Monocyte (primary cell): ENCODE data around the genes PRSS27 and OR2C1.

GRCh38 chr16:2587825-2588321 lies 50.1 kb downstream of the PDPK1 start:
- PRO-cap, 2 experiments, result peak in 1 of 2 experiments; most common plus-strand start chr16:2588083 (in 1)

- PRO-cap, 2 experiments, result no peak in any of the 2 experiments
These were observed 58.8 kb downstream of the PDPK1 start for GRCh38 chr16:2596476-2597185.

GRCh38 chr16:2720027-2720436 lies at the start of gene PRSS27:
Gene PRSS27, minus strand, starts transcription at chr16:2720224.
- PRO-cap, 2 experiments, result no peak in any of the 2 experiments

- PRO-cap, 2 experiments, result peak in 2 of 2 experiments; most common plus-strand start chr16:2766761 (in 1)
These were observed 10.1 kb downstream of the ELOB start for GRCh38 chr16:2766724-2767718.

DNA sequence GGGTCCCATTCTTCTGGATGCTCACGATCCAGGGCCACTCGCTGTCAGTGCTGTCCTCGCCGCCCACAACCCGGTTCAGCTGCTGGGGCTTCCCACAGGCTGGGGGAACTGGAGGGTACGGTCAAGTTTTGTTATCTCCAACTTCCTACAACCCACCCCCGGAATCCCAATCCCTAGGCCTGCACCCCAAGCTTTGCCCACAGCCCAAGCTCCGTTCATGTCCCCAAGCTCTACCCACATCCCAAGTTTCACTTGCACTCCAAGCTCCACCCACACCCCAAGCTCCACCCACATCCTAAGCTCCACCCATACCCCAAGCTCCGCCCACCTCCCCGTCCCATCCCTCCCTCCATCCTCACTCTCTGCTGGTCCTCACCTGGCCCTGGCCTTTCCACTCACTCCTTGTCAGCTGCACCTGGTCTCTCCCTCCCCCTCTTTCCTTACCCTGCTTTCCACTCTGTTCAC lies 1.8 kb downstream of the PRSS22 start:
- PRO-cap, 2 experiments, result no peak in any of the 2 experiments

GRCh38 chr16:2874749-2875229 lies 8.2 kb upstream of the FLYWCH2 start:
- PRO-cap, 2 experiments, result no peak in any of the 2 experiments

DNA sequence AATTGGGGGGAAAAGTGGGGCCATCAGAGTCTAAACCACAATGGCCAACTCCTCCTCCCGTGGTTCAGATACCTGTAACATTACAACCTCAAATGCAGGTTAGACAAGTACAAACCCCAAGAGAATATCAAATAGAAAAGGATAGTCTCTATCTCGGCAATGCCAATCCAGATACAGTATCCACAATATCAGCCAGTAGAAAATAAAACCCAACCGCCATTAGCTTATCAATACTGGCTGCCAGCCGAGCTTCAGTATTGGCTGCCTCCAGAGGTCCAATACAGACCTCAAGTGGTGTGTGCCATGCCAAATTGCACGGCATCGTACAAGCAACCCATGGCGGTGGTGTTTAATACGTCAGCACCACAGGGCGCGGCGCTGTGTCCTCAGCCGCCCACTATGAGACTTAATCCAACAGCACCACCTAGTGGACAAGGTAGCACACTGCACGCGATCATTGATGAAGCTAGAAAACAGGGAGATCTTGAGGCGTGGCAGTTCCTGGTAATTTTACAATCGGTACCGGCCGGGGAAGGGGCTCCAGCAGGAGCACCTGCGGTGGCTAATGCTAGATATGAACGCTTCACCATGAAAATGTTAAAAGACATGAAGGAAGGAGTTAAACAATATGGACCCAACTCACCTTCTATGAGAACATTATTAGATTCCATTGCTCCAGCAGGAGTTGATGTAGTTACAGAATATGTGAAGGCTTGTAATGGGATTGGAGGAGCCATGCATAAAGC lies 15.2 kb downstream of the FLYWCH1 start:
- PRO-cap, 2 experiments, result no peak in any of the 2 experiments

DNA sequence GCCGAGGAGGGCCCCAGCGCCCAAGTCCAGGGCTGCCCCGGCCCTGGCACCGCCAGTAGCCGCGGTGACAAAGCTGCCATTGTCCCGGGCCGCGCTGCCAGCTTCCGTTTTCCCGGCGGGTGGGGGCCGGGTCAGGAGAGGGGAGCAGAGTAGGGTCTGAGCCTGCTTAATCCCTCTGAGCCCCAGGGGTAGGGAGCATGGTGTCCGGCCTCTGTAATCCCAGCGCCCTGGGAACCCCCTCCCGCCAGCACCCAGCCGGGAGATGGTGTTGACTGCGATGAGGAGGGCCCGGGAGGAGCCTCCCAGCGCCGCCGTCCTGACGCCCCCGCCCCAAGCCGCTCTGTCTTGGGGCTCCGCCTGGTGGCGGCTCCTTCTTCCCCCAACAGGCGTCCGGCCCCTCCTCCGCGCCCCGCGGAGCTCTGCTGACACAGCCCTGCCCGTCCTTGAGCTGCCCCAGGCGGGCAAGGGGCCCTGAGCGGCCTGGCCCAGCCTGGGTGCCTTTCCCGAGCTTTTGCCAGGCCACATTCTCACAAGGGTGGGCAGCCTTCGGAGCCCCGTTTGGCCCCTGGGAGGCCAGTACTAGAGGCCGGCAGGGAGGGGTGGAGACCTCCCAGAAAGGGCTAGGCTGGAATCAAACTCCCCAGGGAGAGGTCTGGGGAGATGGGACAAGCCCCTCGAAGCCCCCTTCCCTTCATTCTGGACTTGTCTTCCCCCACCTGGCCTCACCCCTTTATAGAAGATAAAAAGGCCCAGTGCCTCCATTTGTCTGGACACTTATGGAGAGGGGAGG lies 959 bp downstream of the PAQR4 start:
- PRO-cap, 2 experiments, result peak in 1 of 2 experiments; most common minus-strand start position 342 of the sequence (in 1)

DNA sequence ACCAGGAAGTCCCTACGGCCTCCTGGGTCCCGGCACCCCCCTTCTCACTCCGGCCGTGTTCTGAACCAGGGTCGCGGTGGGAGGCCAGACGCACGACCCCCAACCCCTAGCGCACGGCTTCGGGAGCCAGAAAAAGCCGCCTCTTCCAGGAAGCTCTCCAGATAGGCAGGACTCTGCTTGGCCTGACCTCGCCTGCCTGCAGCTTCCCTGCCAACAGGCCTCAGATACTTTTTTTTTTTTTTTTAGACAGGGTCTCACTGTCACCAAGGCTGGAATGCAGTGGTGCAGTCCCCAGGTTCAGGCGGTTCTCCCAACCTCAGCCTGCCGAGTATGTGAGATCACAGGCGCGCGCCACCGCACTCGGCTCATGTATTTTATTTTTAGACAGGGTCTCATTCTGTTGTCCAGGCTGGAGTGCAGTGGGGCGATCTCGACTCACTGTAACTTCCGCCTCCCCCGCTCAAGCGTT lies 603 bp upstream of the PKMYT1 start:
- PRO-cap, 2 experiments, result no peak in any of the 2 experiments

- PRO-cap, 2 experiments, result peak in 2 of 2 experiments; most common plus-strand start chr16:3150670 (in 2); most common minus-strand start chr16:3150481 (in 1)
These were observed 15.6 kb downstream of the ZNF213 start for GRCh38 chr16:3150196-3151159.

- PRO-cap, 2 experiments, result no peak in any of the 2 experiments
These were observed 23.3 kb downstream of the ZNF213 start for GRCh38 chr16:3158096-3158534.

- PRO-cap, 2 experiments, result no peak in any of the 2 experiments
These were observed 37.0 kb downstream of the ZNF213 start for GRCh38 chr16:3171383-3172660.

DNA sequence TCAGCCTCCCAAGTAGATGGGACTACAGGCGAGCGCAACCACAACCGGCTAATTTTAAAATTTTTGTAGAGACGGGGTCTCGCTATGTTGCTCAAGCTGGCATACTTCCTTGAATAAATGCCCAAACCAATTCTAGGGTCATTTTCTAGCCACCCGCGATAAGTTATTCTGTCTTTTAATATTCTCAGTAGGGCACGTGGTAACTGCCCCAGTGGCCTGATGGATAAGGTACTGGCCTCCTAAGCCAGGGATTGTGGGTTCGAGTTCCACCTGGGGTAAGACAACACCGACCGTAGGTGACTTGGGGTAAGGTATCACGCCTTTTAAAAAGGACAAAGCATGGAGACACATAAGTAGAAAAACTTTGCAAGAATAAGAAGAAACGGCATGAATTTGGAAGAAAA lies 41.2 kb downstream of the ZNF200 start:
- PRO-cap, 2 experiments, result no peak in any of the 2 experiments

DNA sequence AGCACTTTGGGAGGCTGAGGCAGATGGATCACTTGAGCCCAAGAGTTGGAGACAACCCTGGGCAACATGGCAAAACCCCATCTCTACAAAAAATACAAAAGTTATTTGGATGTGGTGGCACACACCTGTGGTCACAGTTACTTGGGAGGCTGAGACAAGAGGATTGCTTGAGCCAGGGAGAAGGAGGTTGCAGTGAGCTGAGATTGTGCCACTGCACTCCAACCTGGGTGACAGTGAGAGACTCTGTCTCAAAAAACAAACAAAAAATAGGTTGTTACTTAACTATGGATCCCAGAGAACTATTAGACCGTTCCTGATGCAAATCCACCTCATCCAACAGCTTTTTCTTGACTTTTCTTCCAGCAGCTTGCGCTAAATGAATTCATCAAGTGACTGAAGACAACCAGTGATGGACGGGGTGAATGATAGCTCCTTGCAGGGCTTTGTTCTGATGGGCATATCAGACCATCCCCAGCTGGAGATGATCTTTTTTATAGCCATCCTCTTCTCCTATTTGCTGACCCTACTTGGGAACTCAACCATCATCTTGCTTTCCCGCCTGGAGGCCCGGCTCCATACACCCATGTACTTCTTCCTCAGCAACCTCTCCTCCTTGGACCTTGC lies at the start of gene OR2C1:
TSS of gene OR2C1 (plus strand) at position 358 of the 624 bp plus-strand sequence.
- PRO-cap, 2 experiments, result no peak in any of the 2 experiments

DNA sequence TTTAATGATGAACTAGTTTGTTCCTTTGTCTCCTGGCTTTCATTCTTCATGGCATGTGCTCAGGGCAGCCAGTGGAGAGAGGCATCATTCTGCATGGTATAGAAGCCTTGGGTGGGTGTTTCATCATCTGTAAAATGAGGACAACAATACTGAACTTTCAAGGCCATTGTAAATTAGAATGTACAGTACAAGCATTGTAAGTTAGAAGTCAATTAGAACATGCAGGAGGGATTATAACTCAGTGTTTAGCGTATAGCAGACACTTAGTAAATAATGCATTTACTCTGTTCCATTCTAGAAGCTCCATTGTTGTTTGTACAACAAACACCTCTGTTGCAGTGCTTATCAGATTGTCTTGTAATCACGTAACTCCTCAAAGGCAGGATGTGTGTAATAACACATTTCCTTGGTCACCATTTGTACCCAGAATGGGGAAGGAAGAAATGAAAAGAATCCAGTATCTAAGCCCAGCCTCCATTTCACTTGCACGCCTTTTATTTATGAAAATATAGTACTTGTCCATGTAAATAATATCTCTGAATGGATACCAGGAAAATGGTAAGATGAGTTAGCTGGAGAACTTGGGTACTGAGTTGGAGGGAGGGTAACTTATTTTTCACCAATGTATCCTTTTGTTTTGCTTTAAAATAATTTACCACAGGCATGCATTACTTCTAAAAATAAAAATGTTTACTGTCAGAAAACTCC lies 7.4 kb downstream of the NAA60 start:
- PRO-cap, 2 experiments, result no peak in any of the 2 experiments

DNA sequence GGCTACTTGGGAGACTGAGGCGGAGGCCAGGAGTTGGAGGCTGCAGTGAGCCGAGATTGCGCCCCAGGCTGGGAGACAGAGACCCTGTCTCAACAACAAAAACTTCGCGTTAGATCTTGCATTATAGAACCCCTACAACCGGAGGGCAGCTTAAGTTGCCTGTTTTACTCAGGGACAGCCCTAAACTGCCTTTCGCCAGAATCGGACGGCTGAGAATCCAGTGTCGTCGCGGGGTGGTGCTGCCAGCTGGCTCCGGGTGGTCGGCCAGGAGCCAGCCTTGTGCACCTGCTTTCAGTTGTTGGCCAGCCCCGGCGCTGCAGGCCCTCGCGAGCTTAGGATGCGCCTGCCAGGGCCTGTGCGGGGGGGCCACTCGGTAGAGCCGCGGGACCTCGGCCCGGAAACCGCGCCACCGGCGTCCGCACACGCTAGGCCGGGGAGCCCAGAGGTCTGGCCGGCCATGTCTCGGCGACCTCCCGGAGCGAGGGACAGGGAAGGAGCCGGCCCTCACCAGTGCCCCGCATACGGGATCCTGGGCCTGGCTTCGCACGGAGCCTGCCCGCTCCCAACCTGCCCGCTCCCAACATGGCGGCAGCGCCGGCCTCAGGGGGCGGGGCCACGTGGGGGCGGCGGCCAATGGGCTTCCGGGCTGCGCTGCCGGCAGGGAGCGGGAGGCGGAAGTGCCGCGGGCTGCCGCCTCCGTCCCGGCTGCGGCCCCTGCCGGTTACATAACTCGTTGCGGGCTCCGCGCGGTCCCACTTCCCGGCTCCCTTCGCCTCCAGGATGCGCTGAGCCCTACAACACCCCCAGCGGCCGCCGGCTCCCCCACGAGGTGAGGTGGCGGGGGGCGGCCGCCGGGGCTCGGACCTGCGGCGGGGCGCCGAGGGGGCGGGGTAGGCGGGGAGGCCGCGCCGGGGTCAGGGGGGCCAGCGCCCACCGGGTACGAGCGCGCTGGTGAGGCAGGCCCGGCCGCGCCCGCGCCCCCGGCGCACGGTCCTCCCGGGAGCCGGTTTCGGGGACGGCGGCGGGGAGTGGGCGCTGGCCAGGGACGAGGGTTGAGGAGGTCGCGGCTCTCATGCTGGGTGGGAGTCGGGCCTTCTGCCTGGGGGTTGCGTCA lies 14.2 kb downstream of the NAA60 start:
- PRO-cap, 2 experiments, result peak in 2 of 2 experiments; most common plus-strand start position 376 of the sequence (in 2); most common minus-strand start position 316 of the sequence (in 2)

GRCh38 chr16:3645219-3645796 lies 9.2 kb upstream of the DNASE1 start:
- PRO-cap, 2 experiments, result no peak in any of the 2 experiments

- PRO-cap, 2 experiments, result no peak in any of the 2 experiments
These were observed 8.1 kb upstream of the DNASE1 start for GRCh38 chr16:3646154-3647123.

- PRO-cap, 2 experiments, result no peak in any of the 2 experiments
These were observed 8.5 kb downstream of the DNASE1 start for GRCh38 chr16:3662554-3663786.

DNA sequence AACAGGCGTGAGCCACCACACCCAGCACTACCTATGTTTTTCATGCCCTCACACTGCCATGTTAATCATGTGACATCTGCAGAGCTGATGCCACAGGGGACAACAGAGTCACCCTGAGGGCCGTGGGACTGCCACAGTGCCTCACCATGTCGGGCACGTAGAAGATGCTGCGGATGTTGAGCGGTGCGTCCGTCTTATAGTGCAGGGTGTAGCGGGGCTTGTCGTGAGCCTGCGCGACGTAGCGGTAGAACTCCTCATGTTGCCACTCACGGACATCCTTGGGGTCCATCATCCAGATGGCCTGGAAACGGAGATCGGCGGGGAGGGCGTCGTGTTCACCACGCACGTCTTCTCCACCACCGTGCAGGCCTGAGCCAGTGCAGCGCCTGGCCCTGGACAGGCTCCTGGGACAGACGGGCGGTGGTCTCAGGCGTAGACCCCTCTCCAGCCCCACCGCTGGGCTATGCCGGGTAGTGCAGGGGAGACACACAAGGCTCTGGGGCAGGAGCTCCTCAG lies 19.8 kb downstream of the DNASE1 start:
- PRO-cap, 2 experiments, result no peak in any of the 2 experiments